Fallopian tube (tissue), 1 donor: Measurements from ENCODE around the gene HILPDA.

GRCh38 chr7:127932192-127932791, 98.9 kb downstream of the LRRC4 start:
- PRO-cap: no peak

- PRO-cap: no peak
Observed at GRCh38 chr7:128168538-128169270, 72.4 kb upstream of the LEP start.

- PRO-cap: bidirectional peak, plus-strand start at chr7:128267267, minus-strand start at chr7:128267200
Observed at GRCh38 chr7:128266849-128267809, 26.1 kb downstream of the LEP start.

GRCh38 chr7:128338483-128339064, 5.1 kb downstream of the RBM28 start:
- PRO-cap: no peak

DNA sequence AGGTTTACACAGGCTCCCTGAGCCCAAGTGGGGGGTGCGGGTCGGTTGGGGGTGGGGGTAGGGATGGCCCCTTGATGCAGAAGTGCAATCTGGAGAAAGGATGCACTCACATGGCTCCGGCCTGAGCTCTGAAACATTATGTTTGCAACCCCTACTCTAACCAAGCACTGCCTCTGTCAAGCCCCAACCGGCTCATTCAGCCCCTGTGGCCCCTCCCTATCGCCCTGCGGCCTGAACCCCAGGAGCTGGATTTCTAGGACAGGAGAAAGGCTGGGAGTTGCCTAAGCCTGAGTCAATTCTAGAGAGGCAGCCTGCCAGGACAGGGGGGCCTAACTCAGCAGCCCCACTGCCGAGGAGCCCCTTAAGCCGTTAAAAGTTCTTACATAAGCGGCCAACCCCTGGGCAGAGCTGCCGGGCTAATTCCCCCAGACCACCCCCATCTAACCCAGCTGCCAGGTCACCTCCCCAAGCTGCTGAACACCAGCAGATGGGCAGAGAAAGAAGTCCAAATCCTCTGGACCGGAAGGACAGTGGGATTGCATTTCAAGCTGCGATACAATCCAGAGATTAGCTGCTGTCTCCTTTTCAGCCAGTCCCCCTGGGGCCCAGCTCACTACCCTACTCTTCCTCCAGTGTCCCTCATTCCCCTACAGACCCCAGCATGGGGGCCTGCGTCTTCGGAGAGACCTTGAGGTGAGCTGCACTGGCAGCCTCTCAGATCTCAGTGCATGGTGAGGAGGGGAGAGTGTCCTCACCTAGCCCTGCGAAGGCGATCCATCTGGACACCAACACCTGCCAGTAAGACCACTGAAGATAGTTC, 1.0 kb downstream of the IMPDH1 start:
- PRO-cap: no peak

DNA sequence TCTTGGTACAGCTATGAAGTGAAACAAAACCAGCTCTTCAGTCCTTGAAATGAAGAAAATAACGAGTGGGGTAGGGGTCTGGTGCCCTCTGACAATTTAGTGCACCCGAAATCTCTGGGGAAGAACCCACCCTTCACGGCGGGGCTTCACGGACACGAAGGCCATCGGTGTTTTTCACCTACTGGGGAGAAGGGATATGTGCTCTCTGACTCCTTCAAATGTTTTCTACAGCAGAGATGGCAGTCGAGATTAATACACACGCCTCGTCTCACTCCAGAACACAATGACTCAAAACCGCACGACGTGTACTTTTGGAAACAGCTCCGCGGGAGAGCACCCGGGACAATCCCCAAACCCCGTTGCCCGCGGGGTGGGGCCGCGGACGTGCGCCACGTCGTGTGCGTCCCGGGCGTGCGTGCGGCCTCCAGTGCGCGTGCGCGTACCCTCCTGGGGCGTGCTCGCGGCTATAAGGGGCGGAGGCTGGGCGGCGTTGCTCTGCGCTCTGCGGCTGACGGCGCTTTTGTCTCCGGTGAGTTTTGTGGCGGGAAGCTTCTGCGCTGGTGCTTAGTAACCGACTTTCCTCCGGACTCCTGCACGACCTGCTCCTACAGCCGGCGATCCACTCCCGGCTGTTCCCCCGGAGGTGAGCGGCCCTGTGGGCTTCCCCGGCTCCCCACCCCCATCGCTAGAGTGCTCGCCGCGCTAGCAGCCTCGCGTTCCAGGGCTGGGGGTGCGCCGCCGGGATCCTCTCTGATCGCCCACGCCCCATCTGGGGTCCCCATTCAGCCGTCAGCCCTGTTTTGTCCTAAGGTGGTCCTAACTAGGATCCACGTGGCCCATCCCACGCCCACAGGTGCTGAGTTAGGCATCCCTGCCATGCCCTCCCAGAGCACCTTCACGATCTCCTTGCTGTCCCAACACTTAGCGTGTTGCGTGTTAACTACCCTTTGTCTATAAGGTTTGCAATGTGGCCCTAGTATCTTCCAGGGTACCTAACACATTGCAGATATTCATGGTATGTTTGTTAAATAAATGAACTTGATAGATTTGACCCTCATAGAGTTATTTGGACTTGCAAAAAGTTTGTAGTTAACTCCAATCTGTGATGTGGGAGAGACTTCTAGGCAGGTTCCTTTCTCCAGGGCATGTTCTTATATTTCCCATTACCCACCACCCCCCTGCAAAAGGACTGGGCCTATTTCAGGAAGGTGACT, at the start of gene HILPDA:
HILPDA (plus strand) TSS at position 498 of the 1,214 bp plus-strand sequence.
- PRO-cap: bidirectional peak, plus-strand start at position 574 of the sequence, minus-strand start at position 285 of the sequence

GRCh38 chr7:128533352-128534177, 57.0 kb downstream of the METTL2B start:
- PRO-cap: no peak

DNA sequence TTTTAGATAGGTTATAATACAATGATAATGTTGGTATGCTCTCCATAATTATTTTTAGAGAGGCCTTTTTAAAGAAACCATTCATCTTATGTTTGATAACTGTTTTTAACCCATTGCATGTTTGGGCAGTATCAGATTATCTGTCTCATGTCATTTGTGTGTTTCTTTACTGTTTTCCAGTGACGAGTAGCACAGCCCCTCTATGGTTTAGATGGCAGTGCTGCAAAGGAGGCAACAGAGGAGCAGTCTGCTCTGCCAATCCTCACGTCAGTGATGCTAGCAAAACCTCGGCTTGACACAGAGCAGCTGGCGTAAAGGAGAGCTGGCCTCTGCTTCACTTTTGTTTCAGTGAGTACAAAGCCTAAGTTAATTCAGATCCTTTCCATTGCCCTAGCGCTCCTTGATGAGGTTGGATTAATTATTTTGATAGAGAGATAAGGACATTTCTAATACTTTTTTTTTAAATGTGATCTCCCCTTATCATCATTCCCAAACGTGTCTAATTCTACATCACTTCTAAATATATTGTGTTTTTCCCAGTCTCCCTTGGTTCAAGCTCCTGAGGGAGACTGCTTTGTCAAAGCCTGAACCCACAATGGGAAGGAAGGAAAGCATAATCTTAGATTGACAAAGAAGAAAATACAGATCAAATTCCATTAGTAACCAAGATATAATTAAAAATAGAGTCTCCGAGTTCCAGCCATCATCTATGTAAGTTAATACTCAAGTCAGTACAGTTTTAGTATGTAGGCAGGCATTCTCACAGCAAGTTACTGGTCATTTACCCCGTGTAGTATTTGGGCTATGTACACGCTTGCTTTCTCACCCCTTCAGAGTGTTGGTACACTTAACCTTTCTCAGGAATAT, 80.2 kb upstream of the GARIN1A start:
- PRO-cap: no peak

DNA sequence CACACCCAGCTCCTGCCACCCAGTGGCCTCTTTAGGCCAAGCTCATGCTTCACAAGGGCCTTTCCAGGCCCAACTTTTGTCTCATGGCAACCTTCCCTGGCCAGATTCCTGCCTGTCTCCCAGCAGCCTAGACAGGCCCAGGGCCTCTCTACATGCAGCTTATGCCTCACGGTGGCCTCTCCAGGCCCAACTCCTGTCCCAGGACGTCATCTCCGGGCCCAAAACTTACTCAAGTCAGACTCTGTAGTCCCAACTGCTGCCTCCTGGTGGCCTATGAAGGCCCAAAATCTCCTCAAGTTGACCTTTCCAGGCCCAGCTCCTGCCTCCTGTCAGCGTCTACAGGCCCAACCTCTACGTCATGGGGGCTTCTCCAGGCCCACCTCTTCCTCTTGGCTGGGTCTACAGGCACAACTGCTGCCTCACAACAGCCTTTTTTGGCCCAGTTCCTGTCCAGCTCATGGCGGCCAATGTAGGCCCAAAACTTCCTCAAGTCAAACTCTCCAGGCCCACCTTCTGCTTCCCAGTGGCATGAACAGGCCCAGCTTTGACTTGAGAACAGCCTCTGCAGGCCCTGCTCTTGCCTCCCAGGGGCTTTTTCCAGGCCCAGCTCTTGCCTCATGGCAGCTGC, 20.4 kb upstream of the GARIN1A start:
- PRO-cap: no peak

DNA sequence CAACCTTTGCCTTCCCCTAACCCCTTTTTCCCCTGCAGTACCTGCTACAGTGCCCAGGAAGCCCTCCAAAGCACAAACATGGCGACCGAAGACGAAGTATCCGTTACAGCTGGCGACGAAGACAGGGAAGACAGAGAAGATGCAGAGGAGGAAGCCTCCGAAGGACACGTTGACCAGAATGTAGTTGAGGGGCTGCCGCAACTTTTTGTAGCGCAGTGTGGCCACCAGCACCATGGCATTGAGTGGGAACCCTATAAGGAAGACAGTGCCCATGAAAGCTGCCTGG, 253 bp downstream of the OPN1SW start:
- PRO-cap: no peak

DNA sequence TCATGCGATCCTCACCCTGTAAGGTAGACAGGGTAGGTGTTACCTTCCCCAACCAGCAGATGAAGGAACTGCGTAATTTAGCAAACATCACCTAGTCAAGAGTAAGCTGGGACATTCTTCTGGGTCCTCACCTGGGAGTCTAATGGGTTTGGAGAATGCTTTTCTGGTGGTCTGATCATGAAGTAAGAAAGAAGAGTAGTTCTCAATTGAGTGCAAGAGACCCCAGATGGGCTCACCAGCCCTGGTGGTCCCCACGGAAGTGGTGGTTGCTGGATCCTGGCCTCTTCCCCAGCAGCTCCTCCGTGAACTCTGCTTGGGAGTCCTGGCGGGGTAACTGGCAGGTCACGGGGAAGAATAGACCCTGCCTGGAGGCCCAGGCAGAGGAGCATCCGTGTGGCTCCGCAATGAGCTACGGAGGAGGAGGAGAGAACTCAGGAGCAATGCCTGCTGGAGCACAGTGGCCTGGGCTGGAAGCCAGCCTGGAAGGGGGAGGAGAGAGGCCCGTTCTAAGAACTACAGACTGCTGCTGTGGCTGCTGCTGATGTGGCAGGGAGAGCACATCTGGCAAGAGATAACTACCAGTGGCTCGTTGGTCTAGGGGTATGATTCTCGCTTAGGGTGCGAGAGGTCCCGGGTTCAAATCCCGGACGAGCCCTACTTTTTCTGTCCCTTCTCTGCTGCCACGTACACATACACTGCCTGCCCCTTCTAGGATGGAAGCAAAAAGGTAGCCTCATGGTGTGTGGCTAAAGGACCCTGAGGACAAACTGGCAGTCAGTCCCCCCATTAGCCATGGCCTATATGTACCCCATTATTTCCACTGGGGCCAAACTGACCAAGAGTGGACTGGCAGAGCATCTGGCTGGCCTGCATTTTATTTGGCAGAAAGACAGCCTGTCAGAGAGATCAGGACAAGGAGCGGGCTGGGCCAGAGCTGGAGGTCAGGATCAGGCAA, 7.5 kb upstream of the OPN1SW start:
- PRO-cap: no peak

DNA sequence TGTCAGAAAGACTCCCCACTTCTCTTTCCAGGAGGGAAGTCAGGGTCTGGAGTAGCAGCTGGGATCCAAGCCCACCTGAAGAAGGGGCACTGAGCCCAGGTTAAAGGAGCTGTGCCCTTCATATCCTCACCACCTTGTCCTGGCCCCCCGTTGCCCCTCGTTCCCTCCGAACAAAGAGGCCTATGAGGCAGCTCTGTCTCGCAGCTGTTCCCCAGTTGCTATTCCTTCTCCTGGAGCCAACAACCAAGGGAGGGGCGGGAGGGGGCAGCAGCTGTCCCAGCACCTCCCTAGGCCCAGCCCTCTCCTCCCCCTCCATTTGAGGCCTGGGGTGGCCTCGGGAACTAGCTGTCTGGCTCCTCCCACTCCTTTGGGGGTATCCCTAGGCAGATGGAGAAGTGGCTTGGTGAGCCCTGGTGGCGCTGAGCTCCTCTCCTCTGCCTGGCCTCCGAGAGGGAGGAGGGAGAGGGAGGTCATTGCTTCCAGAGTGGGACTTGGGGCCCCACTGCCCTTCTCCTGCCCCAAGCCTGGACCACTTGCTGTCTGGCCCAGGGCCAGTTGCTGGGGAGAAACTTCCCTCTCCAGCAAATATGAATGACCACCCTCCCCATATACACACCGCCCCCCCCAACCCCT, 2.9 kb downstream of the FLNC start:
- PRO-cap: bidirectional peak, plus-strand start at position 386 of the sequence, minus-strand start at position 232 of the sequence

DNA sequence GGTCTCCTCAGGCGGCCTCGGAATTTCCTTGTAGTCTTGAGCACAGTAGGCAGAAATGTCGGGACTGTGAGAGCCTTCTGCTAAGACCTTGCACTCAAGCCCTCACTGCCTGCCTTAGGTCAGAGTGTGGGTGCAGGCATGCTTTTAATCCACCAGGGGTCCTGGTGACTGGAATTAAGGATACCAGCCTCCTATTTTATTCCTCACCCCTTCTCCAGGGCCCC, 789 bp downstream of the ATP6V1F start:
- PRO-cap: unidirectional peak, minus-strand start at position 116 of the sequence

GRCh38 chr7:128879988-128880938, 14.1 kb downstream of the ATP6V1FNB start:
- PRO-cap: no peak

DNA sequence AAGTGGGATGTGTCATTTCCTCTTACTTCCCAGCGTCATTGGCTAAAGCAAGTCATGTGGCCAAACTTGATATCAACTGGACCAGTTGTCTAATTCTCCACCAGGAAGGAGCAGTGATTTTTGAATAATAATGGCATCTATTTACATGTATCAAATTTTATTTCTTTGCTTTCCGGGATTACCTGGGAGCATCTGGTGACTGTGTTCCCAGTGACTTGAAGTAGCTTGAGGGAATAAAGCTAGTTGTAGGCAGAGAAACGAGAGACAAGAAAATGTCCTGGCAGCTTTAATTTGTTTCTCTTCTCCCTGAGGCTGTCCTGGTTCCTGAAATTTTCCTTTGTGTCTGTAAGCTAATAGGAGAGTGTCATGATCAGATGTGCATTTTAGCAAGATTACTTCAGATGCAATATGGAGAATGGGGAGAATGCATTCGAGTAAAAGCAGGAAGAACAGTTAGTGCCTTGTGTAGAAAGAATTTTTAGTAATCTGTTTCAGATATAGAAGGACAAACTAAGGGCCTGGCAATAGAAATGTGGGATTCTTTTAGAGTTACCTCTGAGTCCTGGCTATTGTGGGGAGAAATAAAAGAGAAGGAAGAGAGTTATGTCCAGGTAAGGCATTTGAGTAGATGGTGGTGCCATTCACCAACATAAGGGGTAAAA, 38.6 kb downstream of the AHCYL2 start:
- PRO-cap: no peak

- PRO-cap: no peak
Observed at GRCh38 chr7:129315557-129316402, 91.0 kb downstream of the AHCYL2 start.

- PRO-cap: no peak
Observed at GRCh38 chr7:129610947-129611220, 636 bp upstream of the NRF1 start.

DNA sequence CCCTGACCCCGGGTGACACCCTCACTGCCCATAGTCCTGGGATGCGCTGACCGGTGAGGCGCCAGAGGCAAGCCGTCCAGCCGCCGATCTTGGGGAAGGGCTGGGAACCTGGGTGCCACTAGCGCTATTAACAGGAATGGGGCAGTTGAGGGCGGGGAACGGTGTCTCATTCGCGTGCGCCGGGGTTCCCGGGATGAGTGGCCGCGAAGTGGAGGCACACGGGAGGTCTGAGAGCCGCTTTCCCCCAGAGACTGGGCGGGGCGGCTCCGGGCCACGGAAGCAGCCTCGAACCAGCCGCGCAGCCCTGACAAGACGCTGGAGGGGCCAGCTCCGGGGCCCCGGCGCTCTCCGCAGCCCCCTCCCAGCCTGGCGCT, 167.5 kb downstream of the NRF1 start:
- PRO-cap: no peak

GRCh38 chr7:129826592-129826928, 126.2 kb downstream of the UBE2H start:
- PRO-cap: no peak

DNA sequence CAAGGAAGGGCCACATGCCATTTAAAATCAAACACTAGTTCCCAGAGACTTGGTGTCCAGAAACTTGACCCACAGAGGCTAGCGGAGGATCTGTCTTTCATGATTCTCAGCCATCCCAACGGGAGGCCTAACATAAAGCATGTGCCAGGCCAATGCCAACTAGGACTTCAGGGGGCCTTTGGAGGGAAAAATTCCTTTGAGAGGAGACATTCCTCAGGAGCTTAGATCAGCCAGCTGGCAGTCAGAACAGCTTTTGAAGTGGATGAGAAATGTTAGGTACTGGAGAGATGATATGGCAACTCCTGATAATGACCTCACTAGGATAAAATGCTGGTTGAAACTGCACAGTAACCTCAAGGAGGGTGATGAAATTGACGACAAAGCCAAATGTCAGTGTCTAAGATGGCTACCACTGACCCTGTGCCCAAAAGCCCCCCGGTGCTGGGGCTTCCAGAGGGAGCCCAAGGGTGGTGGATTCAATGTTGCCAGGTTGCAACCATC, 121.4 kb downstream of the UBE2H start:
- PRO-cap: no peak